SK-MEL-5 (cell line): ENCODE measurements around the genes NR6A1 and SCAI.

RAMPAGE:
- cytosol, long total RNA, result no peak
- long total RNA, result no peak
- nucleus, long total RNA, result no peak
These were observed 4.8 kb downstream of the DENND1A start for GRCh38 chr9:123924871-123925708.

RAMPAGE:
- cytosol, long total RNA, result no peak
- long total RNA, result no peak
- nucleus, long total RNA, result no peak
These were observed 3.3 kb upstream of the LHX2 start for GRCh38 chr9:124008007-124008958.

RAMPAGE:
- cytosol, long total RNA, result no peak
- long total RNA, result no peak
- nucleus, long total RNA, result no peak
These were observed 51.4 kb upstream of the NEK6 start for GRCh38 chr9:124206276-124206816.

RAMPAGE:
- cytosol, long total RNA, result no peak
- long total RNA, result no peak
- nucleus, long total RNA, result no peak
These were observed 1.9 kb downstream of the NEK6 start for GRCh38 chr9:124259270-124260376.

RAMPAGE:
- cytosol, long total RNA, result no peak
- long total RNA, result no peak
- nucleus, long total RNA, result no peak
These were observed 6.1 kb downstream of the NEK6 start for GRCh38 chr9:124263588-124264585.

RAMPAGE:
- cytosol, long total RNA, result no peak
- long total RNA, result no peak
- nucleus, long total RNA, result no peak
These were observed 27.6 kb downstream of the ADGRD2 start for GRCh38 chr9:124477756-124478359.

GRCh38 chr9:124520490-124521510 lies 13.6 kb upstream of the NR5A1 start:
RAMPAGE:
- cytosol, long total RNA, result no peak
- long total RNA, result no peak
- nucleus, long total RNA, result no peak

DNA sequence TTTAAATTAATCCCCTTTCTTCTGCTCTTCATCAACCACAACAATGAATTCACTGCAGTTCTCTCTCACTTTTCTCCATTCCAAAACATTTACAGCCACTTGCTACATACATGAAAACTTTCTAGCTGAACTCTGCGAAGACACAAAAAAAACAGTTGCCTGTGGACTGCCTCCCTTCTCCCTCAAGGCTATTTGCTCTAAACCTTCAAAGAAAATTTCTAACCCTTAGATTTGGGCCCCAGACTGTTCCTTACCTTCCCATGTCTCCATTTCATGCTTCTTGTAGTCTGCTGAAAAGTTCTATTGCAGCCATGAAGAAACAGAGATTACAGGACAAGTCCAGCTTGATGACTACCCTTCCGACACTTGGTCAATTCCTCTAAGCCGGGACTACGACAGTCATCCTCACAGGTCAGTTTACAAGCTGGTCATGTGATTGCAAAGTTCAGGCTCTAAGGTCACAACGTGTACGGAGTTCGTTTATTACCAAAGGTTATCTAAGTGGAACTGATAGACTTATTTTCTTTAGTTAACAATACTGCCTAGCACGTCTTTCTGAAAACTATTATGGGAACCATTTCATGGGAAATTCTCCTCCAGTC lies 88.4 kb upstream of the NR5A1 start:
RAMPAGE:
- cytosol, long total RNA, result no peak
- long total RNA, result start-site peak on the minus strand centred at position 377 of the sequence, 41 bp wide, 54 and 38 reads in 2 replicates
- nucleus, long total RNA, result no peak

DNA sequence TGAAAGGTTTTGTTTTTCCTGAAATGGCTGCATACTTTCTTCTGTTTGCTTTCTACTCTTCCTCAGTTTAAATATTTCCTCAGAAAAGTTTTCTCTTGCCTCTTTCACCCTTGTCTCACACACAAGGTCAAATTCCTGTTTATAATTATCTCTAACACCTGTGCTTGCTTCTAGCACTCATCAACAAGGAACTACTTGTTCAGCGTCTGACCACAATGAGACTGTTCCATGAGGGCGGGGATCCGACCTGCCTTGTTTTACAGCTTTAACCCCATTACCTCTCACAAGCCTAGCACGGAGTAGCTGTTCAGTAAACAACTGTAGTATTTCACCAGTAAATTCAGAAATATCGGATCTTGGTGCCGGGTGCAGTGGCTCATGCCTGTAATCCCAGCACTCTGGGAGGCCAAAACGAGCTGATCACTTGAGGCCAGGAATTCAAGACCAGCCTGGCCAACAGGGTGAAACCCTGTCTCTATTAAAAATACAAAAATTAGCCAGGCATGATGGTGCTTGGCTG lies 37.0 kb downstream of the NR6A1 start:
RAMPAGE:
- cytosol, long total RNA, result no peak
- long total RNA, result no peak
- nucleus, long total RNA, result no peak

GRCh38 chr9:124770427-124771498 lies at the start of gene NR6A1:
Gene NR6A1, minus strand, starts transcription at chr9:124771311.
RAMPAGE:
- cytosol, long total RNA, result no peak
- long total RNA, result no peak
- nucleus, long total RNA, result no peak

RAMPAGE:
- cytosol, long total RNA, result no peak
- long total RNA, result no peak
- nucleus, long total RNA, result no peak
These were observed 1.2 kb upstream of the WDR38 start for GRCh38 chr9:124852066-124852458.

DNA sequence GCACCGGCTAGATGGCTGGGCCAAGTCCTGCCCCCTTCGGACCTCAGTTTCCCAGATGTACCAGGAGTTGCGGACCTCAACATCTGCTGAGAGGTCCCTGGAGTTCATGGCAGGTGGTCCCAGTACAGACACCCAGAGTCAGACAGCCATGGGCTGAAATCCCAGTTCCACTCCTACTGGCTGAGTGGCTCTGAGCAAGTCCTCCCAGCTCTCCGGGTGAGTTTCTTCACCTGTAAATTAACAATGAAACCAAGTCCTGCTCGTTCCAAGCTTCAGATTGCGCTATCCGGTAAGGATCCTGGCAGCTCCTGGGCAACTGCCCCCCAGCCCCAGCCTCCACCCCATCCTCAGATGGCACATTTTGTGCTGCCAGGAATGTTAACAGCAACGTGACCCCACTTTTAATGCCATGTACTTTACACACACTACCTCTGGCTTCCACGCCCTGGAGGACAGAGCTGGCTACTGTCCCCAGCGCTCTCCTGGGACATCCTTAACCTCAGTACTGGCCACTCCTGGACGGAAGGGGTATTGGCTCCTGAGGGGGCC lies 727 bp upstream of the WDR38 start:
RAMPAGE:
- cytosol, long total RNA, result no peak
- long total RNA, result no peak
- nucleus, long total RNA, result no peak

DNA sequence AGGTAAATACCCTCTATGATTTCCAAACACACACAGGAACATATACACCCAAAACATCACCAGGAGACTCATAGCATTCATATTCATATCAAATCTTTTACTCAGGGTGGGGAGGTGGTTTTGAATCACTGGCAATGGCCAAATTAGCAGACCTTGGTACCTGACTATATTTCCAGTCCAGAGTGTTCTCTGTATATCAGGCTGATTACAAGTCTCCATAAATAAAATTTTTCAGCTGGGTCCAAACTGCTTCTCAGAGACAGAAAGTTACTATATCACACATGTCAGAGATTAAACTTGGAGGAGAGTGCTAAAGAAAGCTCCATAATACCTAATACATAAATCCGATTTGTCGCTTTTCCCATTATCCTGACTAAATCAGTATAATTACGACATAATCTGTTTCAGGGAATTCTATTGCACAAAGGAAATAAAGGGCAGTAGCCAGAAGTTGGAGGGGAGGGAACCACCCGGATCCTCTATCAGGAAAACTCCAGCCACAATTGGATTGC lies 6.9 kb upstream of the GOLGA1 start:
RAMPAGE:
- cytosol, long total RNA, result no peak
- long total RNA, result no peak
- nucleus, long total RNA, result no peak

DNA sequence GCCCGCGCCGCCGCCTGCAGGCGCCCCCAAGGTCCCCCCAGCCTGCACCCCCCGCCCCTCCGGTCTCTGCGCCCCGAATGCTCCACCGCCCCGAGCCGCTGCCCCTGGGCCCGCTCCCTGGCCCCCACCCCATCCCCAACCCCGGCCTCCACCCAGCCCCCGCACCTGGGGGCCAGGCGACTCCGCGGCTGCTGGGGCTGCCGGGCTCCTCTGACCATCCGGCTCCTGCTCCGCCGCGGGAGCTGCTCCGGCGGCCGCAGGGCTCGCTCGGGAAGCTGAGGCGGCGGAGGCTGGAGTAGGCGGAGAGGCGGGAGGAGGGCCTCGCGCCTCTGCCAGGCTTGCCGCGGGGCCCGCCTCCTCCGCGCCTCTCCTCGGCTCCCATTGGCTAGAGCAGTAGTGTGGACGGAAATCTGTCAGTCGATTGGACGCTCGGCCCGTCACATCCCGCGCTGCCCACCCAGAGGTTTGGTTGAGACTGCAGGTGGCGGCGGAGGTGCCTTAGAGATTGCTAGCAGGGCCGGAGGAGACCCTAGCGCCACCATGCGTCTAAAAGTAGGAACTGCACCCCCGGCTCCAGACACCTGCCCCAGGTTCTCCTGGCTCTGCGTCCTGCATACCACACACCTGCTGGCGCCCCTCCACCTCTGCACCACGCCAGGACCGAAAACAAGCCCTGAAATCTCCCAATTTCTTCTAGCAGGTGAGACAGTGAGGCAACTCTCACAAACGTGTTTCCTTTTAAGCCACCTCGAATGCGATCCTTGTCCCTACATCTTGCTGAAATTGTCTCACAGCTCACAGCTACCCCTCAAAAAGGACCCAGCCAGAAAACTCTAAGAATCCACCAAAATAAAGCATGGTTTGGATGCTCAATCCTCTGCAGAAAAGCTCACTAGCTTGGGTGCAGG lies at the start of gene SCAI:
TSS of gene SCAI (minus strand) at position 309 of the 908 bp plus-strand sequence.
RAMPAGE:
- cytosol, long total RNA, result start-site peak on the minus strand centred at position 295 of the sequence, 53 bp wide, 151 and 50 reads in 2 replicates
- long total RNA, result start-site peak on the minus strand centred at position 286 of the sequence, 47 bp wide, 21 and 36 reads in 2 replicates
- nucleus, long total RNA, result start-site peak on the minus strand centred at position 292 of the sequence, 86 bp wide, 124 and 34 reads in 2 replicates

RAMPAGE:
- cytosol, long total RNA, result no peak
- long total RNA, result no peak
- nucleus, long total RNA, result no peak
These were observed 543 bp downstream of the RABEPK start for GRCh38 chr9:125200684-125201485.

RAMPAGE:
- cytosol, long total RNA, result no peak
- long total RNA, result no peak
- nucleus, long total RNA, result no peak
These were observed 3.2 kb downstream of the HSPA5 start for GRCh38 chr9:125237924-125238445.

DNA sequence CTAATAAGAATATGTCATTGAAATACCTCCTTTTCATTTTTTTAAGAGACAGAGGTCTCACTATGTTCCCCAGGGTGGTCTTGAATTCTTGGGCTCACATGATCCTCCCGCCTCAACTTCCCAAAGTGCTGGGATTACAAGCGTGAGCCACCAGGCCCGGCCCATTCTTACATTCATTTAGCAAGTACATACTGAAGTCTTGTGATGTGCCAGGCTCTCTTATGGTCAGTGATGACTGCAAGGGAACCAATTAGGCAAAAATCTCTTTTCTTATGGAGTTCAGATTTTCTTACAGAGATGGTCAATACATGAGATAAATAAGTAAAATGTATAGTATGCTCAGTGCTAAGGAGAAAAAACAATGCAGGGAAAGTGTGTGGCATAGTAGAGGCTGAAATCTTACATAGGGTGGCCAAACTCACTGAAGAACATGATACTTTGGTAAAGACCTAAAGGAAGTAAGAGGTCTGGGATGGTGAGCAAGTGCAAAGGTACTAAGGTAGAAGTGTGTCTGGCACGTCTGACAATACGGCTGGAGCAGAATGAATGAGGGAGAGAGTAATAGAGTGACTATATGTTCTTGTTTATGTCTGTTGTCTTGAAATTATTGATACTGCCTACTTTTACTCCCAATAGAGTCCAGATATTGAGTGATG lies 27.0 kb downstream of the GAPVD1 start:
RAMPAGE:
- cytosol, long total RNA, result no peak
- long total RNA, result no peak
- nucleus, long total RNA, result no peak

DNA sequence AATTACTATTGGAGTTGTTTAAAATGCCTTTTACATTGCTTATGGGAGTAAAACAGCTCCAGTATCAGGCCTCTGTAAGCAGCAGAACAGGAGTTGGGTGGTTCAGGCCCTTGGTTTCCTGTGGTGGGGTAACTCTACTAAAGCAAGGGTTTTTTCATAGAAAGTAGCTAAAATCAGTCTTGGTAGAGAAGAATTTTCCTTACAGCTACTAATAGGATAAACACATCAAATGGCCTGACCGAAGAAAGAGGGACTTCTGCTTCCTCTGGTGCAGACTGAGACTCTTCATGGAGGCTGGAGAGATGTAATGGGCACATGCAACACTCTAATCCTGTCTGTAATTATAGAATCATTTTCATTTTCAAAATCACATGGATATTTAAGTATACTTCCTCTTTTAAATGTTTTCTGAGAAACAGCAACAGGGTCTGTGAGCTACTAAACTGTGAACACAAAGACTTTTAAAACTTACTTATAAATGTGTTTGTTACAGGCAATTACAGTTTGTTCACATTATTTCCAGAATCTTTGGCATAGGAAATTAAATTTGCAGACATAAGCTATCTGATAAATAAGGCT lies 176.9 kb downstream of the MAPKAP1 start:
RAMPAGE:
- cytosol, long total RNA, result no peak
- long total RNA, result no peak
- nucleus, long total RNA, result no peak

DNA sequence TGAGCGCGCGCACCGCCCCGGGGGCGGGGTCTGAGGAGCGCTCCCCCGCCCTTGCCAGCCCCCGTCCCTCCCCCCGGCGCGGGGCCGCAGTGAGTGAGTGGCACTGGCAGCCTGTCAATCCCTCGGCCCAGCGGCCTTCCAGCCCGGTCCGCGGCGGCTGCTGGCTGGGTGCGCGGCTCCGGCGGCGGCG lies 686 bp upstream of the PBX3 start:
RAMPAGE:
- cytosol, long total RNA, result no peak
- long total RNA, result no peak
- nucleus, long total RNA, result no peak

RAMPAGE:
- cytosol, long total RNA, result no peak
- long total RNA, result no peak
- nucleus, long total RNA, result no peak
These were observed 57.7 kb downstream of the PBX3 start for GRCh38 chr9:125804365-125805721.